Skeletal muscle satellite cell (primary cell): Measurements from ENCODE around the gene ASB12.

GRCh38 chrX:54448649-54449080, 8.5 kb downstream of the TSR2 start:
- CAGE, long polyA plus RNA: no peak

- CAGE, long polyA plus RNA: no peak
Observed at GRCh38 chrX:54841215-54842015, 33.9 kb downstream of the MAGED2 start.

- CAGE, long polyA plus RNA: no peak
Observed at GRCh38 chrX:55008798-55009795, 8.9 kb downstream of the APEX2 start.

DNA sequence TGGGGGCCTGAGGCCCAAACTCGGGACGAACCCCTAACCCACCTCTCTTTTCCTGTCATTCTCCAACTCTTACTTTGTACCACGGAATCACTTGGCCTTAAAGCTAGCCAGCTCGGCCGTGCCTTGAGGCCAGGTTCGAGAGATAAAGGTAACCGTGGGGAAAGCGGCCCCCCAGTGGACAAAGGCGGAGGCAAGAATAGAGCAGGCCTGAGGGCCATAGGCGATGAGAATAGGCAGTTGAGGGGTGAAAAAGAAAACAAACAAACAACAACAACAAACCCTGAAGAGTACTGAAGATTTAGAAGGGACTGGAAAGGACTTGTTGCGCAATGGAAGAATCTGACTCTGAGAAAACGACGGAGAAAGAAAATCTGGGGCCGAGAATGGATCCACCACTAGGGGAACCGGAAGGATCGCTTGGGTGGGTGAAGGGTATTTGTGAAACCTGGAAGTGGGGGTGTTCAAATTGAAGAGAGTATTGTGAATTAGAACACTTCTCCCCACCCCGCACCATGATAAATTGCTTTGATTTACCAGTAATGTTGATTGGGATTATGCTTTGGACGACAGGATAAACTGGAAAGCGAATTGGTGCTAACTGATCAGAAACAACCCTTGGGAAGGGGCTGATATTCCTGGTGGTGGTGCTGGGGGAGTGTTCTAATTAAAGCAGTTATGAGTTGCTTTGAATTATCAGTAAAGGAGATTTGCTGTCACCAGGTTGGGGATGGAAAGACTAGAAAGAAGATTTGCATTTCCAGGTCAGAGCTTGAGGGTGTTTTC, 641 bp downstream of the RRAGB start:
- CAGE, long polyA plus RNA: no peak

DNA sequence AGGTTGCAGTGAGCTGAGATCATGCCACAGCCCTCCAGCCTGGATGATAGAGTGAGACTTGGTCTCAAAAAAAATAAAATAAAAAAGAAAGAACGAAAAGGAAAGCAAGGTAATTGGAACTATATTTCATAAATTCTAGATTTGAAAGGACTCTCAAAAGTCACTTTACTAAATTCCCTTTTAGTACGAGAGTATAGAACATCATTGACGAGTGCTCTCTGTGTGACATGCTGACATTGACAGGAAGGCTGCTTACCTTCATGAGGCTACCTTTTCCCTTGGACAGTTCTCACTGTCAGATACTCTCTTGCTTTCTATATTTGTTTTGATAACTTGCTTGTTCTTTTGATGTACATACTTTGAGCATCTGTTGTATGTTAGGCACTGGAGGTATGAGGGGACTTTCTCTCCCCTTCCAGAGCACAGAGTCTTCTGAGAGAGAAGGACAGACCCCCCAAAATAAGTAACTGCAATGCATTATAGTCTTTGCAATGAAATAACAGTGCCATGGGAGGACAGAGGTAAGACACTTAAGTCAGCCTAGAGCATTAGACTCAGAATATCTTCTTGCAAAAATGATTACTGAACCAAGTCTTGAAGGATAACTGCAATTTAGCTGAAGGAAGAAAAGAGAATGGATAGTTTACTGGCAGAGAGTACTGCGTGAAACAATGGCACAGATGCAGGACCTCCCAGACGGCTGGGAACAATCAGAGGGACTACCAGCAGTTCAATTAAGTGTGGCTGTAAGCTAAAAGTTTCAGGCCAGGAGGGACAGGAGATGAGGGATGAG, 3.5 kb downstream of the RRAGB start:
- CAGE, long polyA plus RNA: no peak

- CAGE, long polyA plus RNA: no peak
Observed at GRCh38 chrX:55726317-55727060, 8.9 kb downstream of the RRAGB start.

- CAGE, long polyA plus RNA: no peak
Observed at GRCh38 chrX:55960237-55960752, 242.7 kb downstream of the RRAGB start.

DNA sequence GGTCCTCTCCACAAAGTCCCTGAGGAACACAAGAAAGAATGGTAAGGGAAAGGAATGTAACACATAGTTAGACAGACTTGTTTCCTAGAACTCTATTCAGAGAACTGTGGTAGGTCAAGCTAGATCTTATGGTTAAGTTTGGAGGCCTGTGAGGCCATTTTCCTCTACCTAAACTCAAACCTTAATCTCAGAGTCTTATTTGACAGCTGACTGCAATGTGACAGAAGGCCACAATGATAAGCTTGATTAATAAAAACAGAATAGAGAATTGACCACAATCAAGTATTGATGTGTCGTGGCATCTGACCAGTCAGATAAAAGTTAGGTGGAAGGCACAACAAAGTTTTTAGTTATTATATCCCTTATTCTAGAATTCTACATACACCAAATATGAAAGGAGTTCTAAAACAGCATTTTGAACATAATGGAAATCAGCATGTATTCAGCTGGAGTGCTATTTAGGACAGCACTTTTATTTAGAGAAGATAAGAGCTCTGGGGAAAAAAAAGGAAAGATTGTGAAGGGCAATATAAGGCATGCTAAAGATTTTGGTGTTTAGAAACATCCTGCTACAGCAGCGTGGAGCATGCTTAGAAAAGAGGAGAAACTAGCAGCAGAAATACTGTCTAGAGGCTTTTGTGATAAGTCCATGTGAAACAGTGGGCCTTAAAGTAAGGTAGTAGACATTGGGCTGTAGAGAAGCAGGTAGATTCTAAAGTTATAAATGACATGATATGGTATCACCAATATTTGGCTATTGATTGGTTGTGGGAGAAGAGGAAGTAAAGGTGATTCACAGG, 212.2 kb upstream of the KLF8 start:
- CAGE, long polyA plus RNA: no peak

DNA sequence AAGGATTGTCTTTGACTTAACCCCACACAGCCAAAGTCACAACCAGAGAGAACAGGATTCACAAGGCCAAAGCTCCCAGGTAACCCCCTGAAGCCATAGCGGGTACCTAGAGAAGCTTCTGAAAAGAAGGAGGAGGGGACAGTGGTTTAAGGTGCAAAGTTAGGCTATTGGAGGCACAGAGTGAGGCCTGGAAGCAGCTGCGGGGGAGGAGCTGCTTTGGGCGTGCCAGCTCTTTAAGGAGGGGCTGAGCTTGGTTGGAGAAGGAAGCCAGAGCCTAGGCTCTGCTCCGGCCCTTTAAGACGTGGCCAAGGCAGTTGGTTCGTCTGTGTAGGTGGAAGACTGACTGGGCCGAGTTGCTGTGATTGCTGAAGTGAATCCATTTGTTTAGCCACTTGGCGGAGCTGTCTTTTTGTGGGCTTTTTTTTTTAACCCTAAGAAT, 1.5 kb downstream of the KLF8 start:
- CAGE, long polyA plus RNA: no peak

DNA sequence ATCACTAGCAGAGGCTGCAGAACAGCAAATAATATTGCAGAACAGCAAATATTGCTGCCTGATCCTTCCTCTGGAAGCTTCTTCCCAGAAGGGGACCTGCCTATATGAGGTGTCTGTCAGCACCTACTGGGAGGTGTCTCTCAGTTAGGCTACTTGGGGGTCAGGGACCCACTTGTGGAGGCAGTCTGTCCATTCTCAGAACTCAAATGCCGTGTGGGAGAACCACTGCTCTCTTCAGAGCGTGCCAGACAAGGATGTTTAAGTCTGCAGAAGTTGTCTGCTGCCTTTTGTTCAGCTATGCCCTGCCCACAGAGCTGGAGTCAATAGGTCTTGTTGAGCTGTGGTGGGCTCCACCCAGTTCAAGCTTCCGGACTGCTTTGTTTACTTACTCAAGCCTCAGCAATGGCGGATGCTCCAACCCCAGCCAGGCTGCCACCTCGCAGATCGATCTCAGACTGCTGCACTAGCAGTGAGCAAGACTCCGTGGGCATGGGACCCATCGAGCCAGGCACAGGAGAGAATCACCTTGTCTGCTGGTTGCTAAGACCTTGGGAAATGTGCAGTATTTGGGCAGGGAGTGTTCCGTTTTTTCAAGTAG, 68.6 kb upstream of the UBQLN2 start:
- CAGE, long polyA plus RNA: no peak

GRCh38 chrX:57591165-57591578, 639 bp upstream of the ZXDB start:
- CAGE, long polyA plus RNA: no peak

DNA sequence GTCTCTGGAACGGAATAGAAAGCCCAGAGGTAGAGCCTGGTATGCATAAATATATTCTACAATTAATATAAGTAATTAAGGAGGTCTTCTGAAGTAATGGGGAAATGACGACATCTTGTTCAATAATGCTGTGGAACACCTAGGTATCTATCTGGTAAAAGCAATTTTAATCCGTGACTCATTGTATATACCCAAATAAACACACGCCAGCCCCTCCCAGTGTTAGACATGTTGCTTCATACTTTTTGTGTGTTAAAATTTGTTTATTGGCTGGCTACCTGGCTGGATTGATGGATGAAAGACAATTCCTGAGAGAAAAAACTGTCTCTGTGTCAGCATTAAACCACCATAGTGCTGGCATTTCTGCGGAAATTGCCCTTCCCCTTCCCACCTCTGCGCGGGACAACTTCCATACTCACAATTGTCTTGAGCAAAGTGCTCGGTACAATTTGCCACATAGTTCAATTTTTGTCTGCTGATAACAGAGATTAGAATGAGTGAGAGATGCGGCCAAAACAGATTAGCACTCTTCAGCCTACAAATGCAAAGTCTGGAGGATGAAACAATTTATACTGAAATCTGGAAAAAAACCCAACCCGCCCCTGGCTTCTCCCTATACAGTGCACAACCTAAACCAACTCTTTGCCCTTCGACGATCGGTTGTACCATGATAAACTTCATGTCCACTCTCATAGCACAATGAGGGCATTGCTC, 500 bp upstream of the ZXDA start:
- CAGE, long polyA plus RNA: no peak

DNA sequence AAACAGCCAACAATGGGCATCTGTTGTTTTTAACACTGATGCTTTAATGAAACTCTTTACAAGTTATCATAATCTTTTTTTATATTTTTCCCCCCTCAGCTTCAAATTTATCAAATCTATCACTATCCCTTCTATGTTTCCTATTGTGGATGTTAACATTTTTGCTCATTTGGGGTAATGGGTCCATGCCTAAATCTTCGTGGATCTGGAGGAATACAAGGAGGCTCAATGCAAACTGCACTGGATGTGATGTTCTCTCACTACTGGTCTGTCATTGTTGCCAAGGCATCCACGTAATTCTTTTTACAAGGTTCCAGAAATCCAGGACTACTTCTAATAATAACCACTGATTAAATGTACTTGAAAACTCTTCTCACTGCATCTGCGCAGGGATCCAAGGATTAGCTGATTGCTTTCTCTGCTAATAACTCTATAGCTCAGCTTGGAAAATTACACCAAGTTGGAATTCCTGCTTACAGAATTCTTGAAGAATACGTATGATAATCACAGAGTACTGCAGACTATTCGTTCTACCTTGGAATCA, 472.3 kb downstream of the SPIN4 start:
- CAGE, long polyA plus RNA: no peak

DNA sequence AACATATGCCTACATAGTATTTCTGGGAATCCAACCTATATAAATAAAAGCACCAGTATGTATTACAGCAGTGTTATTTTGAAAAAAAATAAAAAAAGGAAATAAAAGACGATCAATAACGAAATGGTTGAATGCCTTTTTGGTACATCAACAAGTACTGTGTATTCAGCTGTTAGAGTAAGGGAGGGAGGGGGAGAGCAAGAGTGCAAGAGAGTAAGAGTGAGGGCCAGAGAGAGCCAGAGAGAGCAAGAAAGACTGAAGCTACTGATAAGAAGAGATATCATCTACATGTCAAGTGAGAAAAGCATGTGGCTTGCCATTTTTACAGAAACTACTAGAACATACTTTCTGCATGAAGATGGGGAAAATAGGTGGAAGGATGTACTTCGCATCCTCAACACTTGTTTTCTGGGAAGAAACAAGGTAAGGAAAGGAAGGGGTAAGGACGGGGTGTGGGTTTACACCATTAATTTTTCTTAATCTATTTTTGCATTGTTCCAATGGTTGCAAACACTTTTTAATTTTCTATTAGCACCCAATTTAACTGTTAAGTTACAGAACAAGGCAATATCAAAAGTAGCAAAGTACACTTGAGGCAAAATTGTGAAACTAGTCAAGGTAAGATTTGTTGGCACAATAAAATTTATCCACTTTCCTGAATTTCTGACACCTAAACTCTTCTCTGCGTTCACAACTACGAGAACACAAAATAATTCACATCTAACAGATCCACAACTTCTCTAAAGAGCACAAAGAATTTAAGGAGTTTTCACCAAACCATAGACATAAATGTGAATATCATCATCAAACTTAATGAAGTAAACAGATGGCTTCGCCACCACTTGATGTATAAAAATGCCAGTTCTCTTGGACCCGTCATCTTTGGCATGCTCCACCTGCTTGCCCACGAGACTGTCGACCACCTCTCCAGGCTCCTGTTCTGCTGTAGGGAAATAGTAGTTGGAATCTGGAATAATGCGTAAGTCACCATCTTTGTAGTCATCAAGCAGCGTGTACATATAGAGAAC, 1.5 kb downstream of the SPIN4 start:
- CAGE, long polyA plus RNA: no peak

GRCh38 chrX:63741852-63742611, 43.0 kb downstream of the ARHGEF9 start:
- CAGE, long polyA plus RNA: no peak

DNA sequence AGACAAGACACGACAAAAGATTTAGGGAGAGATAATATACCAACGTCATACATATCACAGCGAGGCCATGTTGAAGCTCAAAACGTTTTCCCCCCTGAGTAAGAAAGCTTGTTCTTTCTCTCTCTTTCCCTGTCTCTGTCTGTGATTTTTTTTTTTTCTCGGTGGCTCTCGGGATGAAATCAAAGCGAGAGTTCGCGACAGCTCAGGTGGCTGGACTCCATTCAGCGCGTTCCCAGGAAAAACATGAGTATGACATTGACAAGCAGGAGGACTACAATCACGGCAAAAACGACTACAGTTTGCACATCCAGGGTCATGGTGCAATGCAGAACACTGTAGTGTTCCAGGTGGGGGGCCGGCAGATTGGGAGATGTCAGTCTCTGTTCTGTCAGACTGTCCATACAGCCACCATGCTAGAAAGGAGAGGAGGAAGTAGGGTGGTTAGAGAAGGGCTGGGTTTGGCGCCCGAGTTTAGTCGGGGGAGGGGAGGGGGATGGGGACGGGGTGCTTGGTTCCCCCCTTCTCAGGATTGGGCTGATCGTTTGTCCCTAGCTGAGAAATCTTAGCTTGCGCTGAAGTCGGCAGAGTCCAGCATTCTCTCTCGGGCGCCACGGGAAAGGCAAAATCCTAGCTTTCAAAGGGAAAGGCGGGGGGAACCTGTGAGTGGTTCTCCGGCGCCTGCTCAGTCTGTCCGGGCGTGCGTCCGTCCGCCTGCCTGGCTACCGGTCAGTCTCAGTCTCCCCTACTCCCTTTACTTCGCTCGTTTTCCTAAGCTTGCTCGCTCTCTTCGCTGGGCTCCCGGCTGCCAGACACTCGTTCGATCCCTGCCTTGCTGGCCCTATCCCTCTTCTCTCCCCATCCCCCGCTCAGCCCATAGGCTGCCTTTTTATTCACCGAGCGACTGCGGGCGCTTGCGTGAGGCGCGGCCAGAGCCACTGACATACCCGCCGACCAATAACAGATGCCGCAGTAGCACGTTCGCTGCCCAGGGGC, 30.5 kb downstream of the ARHGEF9 start:
- CAGE, long polyA plus RNA: no peak

DNA sequence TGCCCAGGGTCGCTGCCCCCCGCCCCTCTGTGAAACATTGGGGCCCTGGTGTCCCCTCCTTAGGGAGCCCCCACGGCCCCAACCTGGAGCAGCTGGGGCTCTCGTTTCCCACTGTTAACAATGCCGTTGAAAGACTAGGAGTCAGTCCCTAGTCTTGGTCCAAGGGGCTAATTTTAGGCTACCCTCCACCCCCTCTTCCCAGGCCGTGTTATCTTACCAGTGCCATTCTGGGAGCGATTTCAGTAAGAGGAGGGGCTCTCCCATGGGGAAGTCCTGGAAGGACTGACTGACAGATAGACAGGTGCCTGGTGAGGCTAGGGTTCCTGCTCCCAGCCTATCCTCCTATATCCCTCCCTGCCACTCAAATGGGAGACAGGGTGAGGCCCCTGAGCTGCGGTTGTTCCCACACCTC, at the start of gene ASB12:
TSS of gene ASB12 (minus strand) at position 122 of the 412 bp plus-strand sequence.
- CAGE, long polyA plus RNA: no peak

DNA sequence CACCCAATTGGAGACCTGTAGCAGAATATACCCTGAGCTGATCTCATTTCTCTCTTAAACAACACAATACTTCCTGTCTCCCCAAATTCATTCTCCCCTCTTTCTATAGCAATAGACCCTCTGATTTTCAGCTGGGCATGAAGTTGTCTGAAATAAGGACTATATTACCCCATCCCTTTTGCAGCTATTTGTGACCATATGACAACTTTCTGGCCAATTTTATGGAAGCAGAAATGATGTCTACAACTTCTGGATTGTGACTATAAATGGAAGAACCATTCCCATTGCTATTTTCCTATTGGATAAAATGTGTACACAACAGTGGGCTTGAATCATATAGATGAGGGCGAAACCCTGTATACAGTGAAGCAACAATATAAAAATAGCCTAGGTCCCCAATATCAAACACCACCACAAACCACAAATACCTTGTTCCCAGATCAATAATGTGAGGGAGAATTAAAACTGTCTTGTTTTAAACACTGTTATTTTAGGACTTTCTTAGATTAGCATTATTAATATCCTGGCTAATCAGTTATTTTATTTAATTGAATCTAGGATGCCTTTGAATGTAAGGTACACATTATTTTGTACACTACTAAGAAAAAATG, 17.3 kb downstream of the ZC4H2 start:
- CAGE, long polyA plus RNA: no peak

GRCh38 chrX:65517990-65518662, 16.5 kb downstream of the LAS1L start:
- CAGE, long polyA plus RNA: no peak

GRCh38 chrX:65531102-65531502, 3.5 kb downstream of the LAS1L start:
- CAGE, long polyA plus RNA: no peak